Penis (tissue), 1 donor: ENCODE measurements around the genes PELI2, NAA30 and GPR135.

DNA sequence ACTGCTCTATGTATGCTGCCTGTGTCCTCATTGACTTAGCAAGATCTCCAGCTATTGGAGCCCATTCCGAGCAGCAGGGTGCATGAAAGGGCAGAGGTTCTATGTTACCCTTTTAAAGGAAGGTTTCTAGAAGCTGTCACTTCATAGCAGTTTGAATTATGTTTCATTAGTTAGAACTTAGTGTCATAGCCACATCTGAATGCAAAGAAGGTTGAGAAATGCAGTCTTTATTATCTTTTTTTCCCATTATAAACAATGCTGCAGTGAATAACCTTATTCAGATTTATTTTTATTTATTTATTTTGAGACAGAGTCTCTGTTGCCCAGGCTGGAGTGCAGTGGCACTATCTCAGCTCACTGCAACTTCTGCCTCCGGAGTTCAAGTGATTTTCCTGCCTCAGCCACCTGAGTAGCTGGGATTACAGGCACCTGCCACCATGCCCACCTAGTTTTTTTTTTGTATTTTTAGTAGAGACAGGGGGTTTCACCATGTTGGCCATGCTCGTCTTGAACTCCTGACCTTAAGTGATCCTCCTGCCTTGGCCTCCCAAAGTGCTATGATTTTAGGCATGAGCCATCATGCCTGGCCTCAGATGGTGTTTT is 19.4 kb downstream of the FBXO34 start:
- PRO-cap = no peak

- PRO-cap = no peak
Observed at GRCh38 chr14:55499849-55500748, 59.7 kb upstream of the TBPL2 start.

DNA sequence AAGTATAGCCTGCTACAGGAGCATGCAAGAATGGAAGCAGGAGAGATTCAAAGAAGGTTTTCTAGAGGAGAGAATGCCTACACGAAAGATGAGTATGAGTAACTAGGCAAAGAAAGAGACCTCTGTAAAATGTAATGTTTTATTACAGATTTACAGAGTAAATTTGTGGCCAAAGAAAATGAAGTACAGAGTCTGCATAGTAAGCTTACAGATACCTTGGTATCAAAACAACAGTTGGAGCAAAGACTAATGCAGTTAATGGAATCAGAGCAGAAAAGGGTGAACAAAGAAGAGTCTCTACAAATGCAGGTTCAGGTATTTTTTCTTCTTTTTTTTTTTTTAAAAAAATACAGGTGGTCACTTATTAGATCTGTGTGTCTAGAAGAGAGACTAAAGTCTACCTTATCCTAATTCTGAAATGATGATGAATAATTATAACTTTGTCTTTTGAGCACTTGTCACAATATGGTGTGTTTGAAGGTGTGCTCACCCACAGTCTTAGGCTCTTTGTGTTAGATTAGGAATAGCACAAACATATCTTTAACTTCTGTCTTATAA is 57.1 kb downstream of the KTN1 start:
- PRO-cap = no peak

GRCh38 chr14:55697416-55697855 is 117.4 kb downstream of the KTN1 start:
- PRO-cap = no peak

DNA sequence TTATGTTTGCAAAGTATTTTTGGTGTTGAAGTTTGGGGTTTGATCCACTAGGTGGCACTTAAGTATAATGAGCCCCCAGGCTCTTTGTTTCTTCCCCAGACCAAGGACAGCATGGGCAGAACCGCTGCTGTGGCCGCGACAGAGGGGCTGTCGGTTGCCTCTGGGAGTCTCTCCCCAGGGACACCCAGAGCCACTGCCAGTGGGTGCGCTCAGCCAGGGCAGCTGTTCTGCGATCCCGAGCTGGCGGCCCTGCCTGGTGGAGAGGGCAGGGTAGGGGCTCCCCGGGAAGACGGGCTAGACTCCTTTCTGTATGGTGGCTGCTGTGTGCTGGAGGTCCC is 253.3 kb upstream of the PELI2 start:
- PRO-cap = no peak

DNA sequence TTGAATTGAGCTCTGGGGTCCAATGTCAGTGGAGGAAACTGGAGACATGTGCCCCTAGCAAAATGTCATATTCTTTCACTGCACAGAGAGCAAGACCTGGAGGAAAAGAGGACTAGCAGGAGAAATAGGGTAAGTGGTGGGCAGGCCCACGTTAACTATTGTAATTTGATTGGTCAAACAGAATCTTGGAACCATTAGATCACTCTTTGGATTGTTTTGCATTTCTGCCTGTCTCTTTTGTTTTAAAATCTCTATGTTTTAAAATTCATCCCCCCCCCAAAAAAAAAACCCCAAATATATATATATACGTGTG is 113.9 kb upstream of the PELI2 start:
- PRO-cap = no peak

DNA sequence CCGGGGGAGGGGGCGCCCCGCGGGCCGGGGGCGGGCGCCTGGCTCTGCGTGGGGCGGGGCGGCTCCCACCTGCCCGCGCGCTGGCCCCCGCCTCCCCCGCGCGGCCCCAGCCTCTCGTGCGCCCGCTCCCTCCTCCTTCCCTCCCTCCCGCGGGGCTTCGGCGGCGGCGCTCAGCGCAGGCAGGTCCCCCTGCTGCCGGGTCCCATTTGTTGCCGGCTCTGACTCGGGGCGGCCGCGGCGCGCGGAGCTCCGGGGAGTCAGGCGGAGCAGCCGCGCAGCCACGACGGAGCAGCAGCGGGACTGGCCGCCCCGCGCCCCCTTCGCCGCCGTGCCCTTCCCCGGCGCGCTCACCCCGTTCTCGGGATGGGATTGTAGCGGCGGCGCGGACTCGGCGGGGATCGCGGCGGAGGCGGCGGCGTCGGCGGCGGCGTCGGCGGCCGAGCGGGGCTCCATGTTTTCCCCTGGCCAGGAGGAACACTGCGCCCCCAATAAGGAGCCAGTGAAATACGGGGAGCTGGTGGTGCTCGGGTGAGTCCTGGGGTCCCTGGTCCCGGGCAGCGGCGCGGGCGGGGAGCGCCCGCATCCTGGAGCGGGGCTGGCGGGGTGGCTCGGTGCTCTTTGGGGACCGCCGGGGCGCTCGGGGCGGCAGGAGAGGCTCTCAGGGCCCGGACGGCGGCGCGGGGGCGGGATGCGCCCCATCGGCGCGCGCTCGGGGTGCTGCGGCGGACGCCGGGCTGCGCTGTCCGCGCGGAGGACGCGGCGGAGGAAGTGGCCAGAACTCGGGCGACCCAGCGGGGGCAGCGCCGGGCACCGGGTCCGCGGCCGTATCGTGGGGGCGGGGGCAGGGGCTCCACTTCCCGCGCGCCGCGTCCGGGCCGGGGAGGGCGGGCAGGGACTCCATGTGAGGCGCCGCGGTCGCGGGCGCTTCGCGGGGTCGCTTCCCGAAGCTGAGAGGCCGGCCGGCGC is at the start of gene PELI2:
TSS of gene PELI2 (plus strand) at position 202 of the 966 bp plus-strand sequence.
- PRO-cap = bidirectional peak, plus-strand start at position 209 of the sequence, minus-strand start at position 134 of the sequence; bidirectional peak, plus-strand start at position 698 of the sequence, minus-strand start at position 453 of the sequence; bidirectional peak, plus-strand start at position 739 of the sequence, minus-strand start at position 770 of the sequence

DNA sequence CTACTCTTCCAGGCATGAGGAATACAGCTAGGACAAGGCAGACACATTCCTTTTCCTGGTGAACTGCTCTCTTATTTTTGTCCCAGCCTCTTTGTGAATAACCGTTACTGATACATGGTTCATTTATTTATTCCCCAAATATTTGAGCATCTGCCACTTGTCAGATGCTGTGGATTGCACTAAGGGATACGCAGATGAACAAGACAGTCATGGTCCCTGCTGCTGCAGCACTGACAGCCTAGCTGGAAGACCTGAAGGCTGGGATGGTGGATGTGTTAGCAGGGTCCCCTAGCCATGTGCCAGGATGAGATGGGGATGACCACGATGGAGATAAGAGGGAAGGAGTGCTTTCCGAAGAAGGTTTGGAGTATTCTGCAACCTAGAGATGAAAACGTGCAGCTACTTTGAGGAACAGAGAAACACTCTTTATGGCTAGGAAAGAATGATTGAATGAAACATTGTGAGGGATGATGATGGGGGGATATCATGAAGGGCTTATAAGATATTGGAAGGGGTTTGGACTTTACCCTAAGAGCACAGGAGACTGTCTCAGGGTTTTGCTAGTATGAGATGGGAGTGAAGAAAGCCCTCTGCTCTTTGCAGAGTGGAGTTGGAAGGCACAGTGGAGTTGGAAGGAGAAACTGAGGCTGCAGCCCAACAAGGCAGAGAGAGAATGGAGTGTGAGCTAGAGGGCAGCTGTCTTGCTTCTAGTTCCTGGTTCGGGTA is 6.4 kb downstream of the PELI2 start:
- PRO-cap = no peak

DNA sequence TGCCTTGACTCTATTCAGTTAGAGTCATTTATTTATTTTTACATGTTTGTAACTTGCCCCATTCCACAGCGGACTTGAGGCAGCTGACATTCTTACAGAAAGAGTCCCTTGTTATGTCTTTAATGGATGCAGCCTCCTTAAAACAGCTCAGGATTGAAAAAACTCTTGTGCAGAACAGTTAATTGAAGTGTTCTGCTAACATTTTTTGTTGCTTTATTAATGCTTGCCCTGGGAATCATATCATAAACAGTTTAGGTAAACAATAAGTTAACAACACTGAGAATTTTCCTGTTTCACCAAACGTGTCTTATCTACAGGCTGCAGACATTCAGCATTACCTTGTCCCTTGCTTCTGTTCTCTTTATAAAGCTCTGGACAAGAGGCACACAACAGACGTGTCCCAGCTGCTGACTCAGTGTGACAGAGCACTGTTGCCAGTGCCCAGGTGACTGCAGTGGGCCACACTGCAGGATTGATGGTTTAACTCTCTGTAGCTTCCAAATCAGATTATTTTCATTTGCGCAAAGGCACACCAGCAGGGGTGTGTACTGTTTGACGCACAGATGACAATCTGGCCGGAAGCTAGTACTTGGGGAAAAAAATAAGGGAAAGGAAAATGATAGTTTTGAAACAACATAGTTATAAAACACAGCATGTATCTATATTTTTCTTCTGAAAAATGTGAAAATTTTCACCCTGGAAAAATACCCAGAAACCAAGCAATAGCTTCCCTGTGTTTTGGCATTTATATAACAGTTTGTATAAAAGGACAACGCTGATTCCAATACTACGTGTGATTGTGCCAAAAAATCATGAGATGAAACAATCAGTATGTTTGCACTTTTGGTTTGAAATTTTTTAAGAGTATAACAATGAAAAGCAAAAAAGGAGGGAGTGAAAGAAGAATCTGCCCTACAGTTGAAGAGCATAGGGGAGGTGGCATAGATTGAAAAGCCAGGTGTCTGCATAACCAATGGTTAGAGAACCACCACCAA is 101.8 kb downstream of the PELI2 start:
- PRO-cap = no peak

GRCh38 chr14:56225413-56226106 is 107.3 kb downstream of the PELI2 start:
- PRO-cap = no peak

- PRO-cap = no peak
Observed at GRCh38 chr14:57268321-57268747, 371 bp downstream of the EXOC5 start.

DNA sequence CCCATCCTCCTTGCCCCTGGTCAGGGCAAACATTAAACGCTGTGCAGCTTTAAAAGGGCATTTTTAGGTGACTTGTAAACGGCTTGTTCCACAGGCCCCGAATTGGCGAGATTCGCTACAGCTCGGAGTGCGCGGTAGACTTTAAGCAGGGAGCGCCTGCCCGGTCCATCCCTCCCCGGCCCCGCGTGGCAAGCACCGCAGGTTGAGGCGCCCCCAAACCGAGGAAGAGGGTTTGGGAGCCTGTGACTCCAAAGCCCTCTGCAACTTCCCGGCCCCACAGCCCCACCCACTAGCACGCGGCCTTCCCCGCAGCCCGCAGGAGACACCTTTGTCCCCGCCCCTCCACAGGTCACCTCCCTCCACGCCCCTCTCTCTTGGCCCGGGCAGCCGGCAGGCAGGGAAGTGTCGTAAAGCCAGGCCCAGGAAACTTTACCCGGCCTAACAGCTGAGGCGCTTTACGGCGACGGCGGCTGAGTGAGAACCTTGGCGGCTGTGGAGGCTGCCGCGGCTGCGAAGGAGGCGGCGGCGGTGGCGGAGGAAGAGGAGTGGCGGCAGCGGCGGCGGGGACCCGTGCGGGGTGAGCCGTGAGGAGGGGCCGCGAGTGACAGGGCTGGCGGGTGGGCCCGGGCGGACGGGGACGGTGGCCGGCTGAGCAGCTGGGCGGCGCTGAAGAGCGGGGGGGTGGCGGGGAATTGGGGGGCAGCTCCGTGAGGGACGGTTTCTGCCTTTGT is at the start of gene NAA30:
TSS of gene NAA30 (plus strand) at position 458 of the 731 bp plus-strand sequence.
- PRO-cap = bidirectional peak, plus-strand start at position 458 of the sequence, minus-strand start at position 291 of the sequence

DNA sequence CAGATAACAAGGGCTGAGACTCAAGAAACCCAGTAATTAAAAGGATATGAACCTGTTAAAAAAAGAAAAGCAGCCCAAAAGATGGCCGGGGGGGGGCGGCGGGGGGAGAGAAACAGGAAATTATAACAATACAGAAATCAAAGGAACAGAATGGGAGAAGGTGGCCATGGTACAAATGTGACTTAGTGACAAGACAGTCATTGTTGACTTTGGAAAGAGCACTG is 115.0 kb upstream of the CCDC198 start:
- PRO-cap = no peak

DNA sequence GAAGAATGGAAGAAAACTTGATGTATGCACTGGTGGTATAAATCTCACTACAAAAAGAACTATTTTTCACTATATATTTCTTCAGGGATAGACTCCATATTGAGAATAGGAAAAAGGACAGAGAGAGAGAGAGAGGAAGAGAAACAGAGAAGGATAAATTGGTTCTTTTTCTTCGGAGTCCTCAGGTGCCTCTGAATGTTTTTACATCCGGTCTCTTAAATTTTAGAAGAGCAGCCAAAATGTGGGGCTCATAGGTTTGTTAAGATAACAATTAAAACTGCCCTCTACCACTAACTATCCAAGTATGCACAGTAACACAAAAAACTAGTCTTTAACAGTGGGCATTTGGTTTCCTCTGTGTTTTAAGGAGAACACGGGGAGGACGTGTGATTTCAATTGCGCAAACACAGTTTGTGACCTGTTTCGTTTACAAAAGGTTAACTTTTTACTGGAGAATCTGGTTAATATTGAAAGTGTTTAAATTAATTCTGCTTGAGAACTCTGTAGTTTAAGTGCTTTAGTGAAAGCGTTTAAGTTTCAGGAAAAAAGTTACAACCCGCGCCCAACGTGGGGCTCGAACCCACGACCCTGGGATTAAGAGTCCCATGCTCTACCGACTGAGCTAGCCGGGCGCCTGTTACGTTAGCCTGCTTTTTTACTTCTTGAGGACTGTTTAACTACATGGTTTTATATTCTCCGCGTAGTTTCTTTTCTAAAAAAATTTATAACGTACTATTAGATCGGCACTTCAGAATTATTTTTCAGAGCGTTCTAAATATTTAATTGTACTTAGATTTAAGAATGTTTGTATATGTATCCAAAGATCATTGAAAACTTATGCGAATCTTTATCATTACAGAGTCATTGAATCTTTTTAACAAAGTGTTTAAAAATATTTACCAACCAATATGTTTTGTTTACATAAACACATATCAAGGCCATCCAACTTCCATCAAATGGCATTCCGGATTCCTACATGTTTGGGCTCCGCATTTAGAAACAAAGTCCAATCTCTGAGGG is 5.0 kb upstream of the PSMA3 start:
- PRO-cap = unidirectional peak, plus-strand start at position 165 of the sequence; bidirectional peak, plus-strand start at position 622 of the sequence, minus-strand start at position 633 of the sequence

- PRO-cap = no peak
Observed at GRCh38 chr14:58645587-58646127, 7.9 kb downstream of the DACT1 start.

GRCh38 chr14:59273879-59274220 is 85.4 kb downstream of the DAAM1 start:
- PRO-cap = no peak

GRCh38 chr14:59464520-59465563 is at the start of gene GPR135:
Gene GPR135 (minus strand): TSS chr14:59465380.
- PRO-cap = bidirectional peak, plus-strand start at chr14:59464895, minus-strand start at chr14:59464960

DNA sequence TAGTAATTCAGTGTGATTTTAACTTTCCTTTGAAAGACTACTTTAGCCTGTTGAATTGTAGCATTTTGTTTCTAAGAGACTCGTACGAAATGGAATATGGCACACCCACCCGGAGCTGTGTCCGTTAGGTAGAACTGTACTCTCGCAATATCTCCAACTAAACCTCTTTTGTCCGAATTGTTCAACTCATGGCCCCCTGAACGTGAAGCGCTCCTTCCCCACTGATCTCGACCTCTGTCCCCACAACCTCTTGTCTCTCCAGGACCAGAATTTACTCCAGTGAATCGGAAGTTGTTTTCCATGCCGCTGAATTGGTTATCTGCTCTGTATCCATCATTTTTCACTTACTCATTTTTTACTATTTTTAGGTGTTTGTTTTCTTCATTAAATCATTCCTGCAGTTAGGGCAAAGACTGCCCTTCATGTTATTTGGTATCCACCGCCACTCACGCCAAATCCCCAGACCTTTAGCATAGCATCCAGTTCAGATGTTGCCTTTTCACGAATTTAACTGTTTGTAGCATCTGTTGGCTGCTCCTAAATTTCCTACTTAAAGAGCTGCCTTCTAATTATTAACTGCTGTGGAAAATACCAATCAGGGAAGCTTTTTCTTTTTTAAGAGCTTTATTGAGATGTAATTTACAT is 995 bp downstream of the PCNX4 start:
- PRO-cap = no peak

DNA sequence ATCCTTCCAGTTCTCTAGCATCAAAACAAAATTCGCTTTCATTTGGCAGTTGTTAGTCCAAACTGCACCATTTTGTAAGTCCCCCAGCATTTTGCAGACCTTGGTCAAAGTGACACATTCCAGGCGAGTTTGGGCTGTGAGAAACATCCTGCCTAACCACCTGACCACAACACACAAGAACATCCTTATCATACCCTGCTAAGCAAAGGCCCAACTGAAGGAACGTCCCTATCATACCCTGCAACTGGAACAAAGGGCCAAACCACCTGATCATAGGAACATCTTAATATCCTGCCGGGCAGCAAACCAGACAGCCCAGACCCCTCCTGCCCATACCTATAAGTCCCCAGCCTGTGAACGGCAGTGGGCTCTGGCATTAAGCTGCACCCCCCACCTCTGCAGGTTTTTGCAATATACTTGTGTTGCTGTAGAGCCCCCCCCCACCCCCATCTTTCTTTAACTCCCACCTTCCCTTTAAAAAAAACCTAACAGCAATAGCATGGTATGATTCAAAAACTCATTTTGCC is 2.7 kb downstream of the PCNX4 start:
- PRO-cap = no peak

GRCh38 chr14:60161338-60162082 is 3.7 kb downstream of the DHRS7 start:
- PRO-cap = no peak